Metastatic Pancreatic Carcinoma in the Ovary (tissue), 1 donor: ENCODE measurements around the gene KCTD1.

- PRO-cap: no peak
Observed at GRCh38 chr18:22488424-22489135, 70.9 kb upstream of the CTAGE1 start.

DNA sequence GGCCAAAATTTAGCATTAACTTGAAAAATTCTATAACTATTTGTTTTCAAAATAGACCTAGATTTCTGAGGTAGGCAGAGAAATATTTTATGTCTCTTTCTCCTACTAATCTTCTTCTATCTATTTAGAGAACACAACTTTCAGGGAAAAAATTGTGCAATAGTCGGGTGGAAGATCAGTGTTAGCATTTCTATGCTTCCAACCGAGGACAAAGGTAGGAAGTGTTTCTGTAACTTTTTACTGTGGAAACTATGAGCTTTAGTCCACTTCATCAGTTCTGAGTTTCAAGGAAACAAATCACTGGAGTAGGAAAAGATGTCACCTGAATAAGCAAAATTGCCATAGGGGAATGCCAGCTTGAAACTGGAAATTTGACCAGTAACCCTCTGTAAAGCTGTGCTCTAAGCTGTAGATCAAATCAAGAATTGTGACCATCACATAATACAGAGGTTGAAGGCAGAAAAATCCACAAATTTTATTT is 207.7 kb upstream of the CTAGE1 start:
- PRO-cap: no peak

DNA sequence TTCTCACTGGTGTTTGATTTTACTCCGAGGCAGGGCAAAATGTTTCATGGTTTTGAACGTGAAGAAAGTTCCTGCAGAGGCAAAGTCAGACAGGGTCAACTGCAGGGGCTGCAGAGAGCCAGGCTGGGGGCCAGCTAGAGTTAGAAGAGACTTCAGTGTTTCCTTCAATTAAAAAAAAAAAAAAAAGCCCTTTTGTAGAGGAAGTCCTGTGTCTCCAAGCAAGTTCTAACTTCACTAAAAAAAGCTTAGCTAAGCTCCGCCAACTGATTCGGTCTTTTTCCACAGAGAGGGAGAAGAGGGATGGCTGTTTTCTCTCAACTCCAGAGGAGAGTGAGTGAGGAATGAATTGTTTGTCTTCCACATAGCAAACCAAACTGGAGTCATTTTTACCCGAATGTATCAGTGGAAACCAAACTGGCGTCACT is 56.3 kb upstream of the CABLES1 start:
- PRO-cap: no peak

DNA sequence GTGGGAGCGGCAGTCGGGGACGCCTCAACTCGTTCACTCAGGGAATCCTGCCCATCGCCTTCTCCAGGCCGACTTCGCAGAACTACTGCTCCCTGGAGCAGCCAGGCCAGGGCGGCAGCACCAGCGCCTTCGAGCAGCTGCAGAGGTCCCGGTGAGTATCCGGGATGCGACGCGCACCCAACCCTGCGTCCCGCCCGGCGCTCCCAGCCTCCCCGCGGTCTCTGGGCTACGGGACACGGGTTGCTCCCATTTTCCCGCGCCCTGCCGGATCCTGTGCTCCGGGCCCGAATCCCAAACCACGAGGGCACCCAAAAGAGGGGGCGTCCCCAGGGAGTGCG is 1.1 kb downstream of the CABLES1 start:
- PRO-cap: no peak

- PRO-cap: no peak
Observed at GRCh38 chr18:23227845-23229035, 93.0 kb downstream of the CABLES1 start.

DNA sequence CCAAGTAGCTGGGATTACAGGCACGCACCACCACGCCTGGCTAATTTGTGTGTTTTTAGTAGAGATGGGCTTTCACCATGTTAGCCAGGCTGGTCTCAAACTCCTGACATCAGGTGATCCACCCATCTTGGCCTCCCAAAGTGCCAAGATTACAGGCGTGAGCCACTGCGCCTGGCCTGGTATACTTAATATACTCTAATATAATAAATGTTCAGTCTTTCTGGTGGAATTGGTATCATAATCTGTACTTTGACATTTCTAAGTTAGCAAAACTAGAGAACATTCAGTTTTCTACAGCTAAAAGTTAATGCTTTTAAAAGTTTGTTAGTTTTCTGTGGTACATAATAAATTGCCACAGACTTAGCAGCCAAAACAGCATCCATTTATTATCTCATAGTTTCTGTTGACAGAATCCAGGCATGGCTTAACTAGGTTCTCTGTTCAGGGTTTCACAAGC is 15.4 kb downstream of the RIOK3 start:
- PRO-cap: no peak

GRCh38 chr18:23526402-23527092 is 23.2 kb downstream of the RMC1 start:
- PRO-cap: no peak

DNA sequence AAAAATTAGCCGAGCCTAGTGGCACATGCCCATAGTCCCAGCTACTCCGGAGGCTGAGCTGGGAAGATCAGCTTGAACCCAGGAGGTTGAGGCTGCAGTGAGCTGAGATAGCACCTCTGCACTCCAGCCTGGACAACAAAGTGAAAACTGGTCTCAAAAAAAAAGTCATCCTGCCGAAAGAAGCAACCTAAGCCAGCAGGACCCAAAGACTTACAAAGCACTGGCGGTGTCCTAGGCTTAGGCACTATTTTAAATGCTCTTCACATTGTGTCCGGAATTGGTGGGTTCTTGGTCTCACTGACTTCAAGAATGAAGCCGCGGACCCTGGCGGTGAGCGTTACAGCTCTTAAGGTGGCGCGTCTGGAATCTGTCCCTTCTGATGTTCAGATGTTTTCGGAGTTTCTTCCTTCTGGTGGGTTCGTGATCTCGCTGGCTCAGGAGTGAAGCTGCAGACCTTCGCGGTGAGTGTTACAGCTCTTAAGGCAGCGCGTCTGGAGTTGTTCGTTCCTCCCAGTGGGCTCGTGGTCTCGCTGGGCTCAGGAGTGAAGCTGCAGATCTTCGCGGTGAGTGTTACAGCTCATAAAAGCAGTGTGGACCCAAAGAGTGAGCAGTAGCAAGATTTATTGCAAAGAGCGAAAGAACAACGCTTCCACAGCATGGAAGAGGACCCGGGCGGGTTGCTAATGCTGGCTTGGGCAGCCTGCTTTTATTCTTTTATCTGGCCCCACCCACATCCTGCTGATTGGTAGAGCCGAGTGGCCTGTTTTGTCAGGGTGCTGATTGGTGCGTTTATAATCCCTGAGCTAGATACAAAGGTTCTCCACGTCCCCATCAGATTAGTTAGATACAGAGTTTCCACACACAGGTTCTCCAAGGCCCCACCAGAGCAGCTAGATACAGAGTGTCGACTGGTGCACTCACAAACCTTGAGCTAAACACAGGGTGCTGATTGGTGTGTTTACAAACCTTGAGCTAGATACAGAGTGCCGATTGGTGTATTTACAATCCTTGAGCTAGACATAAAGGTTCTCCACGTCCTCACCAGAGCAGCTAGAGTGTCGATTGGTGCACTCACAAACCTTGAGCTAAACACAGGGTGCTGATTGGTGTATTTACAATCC is 9.7 kb downstream of the NPC1 start:
- PRO-cap: no peak

DNA sequence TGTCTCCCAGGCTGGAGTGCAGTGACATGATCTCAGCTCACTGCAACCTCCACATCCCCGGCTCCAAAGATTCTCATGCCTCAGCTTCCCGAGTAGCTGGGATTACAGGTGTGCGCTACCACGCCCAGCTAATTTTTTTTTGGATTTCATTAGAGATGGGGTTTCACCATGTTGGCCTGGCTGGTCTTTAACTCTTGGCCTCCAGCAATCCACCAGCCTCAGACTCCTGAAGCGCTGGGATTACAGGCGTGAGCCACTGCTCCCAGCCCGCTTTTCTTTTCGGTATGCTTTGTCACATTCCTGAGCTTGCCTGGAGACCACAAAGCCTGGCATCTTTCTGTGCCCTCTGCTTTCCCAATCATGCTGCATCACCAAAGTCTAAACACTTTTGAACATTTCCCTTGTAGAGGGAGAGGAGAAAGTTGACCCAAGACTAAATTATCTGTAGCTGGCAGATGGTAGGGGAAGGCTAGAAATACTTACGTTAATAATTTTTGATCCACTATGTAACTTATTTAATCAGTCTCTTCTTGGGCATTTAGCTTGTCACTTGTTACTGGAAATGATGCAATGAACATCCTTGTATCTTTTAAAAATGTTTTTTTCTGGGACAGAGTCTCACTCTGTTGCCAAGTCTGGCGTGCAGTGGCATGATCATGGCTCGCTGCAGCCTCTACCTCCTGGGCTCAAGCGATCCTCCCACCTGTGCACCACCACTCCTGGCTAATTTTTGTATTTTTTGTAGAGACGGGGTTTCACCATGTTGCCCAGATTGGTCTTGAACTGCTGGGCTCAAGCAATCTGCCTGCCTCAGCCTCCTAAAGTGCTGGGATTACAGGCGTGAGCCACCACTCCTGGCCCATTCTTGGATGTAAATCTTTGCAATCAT is 2.7 kb upstream of the NPC1 start:
- PRO-cap: no peak

GRCh38 chr18:23828400-23828786 is 139.1 kb downstream of the LAMA3 start:
- PRO-cap: no peak

GRCh38 chr18:23835023-23835754 is 145.9 kb downstream of the LAMA3 start:
- PRO-cap: no peak

DNA sequence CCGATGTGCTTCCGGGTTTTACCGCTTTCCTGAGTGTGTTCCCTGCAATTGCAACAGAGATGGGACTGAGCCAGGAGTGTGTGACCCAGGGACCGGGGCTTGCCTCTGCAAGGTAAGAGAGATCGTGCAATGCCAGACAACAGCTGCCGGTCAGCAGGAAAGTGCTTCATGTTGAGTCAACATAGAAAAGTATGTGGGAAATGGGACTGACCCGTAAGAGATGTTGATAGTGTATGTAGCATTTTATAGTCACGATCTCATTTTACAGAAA is 156.7 kb upstream of the TTC39C start:
- PRO-cap: no peak

GRCh38 chr18:24001378-24001816 is 13.2 kb upstream of the TTC39C start:
- PRO-cap: no peak

- PRO-cap: no peak
Observed at GRCh38 chr18:24011109-24011774, 3.3 kb upstream of the TTC39C start.

GRCh38 chr18:24632701-24633043 is 172.2 kb downstream of the HRH4 start:
- PRO-cap: no peak

DNA sequence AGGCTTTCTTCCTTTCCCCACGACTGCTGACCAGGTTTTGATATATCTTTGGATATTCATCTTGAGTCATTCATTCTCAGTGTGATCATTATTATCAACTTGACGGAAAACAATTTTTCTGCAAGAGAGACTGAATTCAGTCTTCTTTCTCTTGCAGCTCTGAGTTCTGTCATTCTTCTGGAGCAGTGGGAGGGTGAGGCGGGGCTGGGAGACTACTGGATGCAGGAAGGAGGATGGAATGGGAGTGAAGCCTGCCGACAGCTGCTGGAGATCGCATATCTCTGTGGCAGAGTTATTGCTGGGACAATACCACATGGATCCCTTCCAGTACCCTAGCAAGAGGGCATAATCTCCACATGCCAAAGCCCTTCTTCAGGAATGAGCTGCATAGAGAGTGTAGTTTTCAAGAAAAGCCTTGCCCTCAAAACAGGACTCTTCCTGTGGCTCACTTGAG is 364.4 kb downstream of the ZNF521 start:
- PRO-cap: no peak

DNA sequence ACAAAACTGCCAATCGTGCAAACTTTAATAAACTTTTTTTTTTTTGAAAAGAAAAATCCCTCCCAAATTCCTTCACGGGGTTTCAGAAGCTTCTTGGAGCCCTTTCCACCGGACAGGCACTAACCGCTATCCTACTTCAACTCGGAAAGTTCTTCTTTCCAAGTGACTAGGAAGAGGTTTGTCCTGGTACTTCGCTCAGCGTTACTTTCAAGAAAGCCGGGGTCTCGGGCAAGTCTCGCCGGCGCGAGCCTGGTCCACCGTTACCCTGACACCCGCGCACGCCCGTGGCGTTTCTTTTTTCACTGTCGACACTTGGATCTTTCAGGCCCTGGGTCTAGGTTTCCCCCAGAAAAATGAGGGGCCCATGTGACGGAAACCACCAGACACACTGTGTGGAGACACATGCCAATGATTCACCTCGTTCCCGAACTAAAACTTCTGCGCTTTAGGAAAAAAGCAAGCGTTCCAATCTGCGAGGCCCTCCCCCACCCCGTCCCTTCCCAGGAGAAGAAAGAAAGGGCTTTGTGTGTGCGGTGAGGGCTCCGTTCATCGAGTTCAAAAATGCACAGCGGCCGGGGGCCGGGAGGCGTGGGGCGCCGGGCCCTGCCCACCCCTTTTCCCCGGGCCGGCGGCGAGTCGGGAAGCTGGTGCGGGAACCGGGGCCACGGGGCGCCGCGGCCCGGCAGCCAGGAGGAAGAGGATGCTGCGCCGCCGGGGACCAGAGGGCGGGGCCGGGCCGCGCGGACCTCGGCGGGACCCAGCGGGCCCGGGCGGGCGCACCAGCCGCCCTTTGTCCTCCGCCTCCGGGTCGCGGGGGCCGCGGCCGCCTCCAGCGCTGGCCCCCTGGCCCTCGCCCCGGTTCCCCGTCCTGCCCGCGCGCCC is 2.7 kb downstream of the ZNF521 start:
- PRO-cap: no peak

DNA sequence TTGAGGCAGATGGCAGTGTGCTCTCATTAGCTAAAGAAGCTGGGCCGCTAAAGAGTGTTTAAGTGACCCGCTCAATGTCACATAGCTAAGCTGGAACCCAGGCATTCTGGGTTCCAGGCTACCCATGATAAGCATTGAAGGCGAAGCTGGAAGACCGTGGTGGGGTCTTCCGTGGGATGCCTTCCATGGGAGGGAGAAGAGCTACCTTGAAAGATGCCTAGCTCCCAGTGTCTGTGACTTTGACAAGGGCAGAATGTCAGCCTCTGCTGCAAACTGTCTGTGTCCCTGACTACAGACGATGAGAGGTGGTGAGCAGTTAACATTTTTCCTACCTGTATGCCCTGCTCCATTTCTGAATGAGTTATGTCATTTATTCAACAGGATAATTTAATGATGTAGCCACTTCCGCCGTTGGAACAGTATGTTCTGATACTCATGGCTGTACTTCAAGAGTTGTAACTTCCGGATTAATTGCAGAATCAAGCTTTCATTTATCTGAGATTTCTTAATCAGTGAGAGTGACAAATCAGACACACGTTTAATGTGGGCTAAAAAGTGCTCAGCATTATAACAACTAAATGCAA is 107.9 kb downstream of the KCTD1 start:
- PRO-cap: no peak

DNA sequence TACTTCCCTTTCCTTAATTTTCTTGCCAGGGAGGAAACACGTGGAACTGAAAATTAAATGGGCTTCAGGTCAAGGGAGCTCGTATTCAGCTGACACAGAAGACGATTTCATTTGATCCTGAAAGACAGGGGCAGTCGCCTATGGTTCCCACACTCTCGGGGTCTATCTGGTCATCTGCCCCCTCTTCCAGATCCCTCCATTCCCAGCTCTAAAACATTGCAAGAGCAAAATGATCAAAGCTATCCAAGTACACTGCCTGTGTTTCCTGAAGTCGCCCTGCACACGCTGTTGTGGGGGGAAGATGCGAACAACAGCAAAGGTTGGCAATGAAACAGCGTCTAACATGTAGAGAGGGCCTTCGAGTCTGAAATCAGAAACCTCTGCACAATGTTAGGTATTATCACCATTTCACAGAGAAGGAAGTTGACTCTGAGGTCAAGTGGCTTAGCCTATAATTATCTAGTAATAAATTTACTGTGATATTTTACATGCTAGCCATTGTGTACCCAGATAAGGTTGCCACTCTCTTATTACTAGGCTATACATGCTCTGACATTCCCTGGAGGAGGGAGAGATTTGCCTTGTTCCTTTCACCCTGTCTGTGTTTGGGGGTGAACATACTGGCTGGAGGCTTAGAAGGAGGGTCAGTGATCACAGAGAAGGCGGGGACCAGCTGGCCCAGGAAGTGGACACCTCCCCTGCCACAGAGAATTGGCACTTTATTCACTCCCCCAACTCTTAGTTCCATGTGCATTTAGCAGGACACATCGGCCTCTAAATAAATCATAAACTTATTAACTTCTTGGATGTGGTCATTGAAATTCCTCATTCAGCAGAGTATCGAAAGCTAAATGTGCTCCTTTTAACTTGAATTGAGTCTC is 36.9 kb downstream of the KCTD1 start:
- PRO-cap: no peak

DNA sequence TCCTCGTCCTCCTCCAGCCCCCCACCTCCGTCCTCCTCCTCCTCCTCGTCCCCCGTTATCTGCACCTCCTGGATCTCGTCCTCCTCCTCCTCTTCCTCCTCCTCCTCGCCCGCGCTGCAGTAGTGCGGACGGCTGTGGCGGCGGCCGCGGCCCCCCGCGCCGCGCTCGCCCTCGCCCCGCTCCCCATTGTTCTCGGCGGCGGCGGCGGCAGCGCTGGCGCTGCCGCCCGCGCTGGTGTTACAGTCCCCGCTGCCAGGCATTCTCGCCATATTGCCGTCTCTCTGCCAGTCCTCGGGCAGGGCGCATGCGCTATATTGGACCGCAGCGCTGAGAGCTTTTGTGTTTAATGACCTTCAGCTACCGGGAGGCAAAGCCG is at the start of gene KCTD1:
TSS of gene KCTD1 (minus strand) at position 286 of the 376 bp plus-strand sequence.
- PRO-cap: bidirectional peak, plus-strand start outside the sequence, minus-strand start at position 283 of the sequence